Melanocyte of skin (primary cell): ENCODE measurements around the genes DDX47 and HEBP1.

DNA sequence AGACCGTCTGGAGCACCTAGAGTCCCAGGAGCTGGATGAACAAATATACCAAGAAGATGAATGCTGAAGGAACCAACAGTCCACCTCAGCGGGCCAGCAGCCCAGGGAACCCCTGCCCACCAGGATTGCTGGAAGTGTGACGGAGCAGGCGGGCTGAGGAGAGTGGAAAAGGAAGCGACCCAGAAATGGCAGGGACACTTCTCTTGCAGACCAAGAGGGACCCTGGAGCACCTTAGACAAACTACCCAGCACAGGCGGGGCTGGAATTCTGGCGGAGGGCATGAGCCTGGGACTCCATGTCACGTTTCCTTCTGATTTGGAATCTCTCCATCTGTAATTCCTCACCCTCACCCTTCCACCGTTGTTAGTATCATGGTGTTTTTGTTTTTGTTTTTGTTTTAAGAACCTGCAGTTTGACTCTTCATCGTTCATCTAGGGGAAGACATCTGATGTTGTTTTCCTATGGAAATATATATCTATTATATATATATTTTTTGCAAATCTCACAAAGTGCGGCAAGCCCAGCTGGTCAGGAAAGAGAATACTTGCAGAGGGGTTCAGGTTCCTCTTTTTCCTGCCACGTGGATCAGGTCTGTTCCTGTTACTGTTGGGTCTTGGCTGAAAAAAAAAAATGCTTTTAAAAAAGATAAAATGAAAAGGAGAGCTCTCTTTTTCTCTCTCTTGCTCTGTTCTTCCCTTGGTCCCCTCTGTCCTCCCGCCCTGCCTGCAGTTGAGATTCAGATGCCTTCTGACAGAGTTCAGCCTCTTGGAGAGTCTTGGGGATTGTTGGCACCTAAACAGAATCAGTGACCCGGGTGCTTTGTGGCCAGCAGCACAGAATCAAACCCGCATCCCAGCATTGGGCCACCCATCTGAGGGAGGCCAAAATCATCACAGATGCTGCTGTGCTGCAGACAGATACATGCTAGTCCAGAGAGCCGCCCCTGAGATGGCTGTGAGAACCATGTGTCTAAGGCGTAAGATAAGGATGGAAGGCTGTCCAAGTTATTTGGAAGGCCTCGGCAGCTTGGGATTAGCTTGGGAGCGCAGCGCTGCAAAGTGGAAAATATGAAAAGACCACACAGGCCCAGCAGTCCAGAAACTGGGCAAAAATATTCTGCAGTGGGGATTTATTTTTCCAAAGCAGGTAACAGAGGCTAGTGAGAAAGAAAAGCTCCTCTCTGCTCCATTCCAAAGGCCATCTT lies 179.4 kb upstream of the BCL2L14 start:
- CAGE, long polyA plus RNA, 2 experiments = no peak in any of the 2 experiments

DNA sequence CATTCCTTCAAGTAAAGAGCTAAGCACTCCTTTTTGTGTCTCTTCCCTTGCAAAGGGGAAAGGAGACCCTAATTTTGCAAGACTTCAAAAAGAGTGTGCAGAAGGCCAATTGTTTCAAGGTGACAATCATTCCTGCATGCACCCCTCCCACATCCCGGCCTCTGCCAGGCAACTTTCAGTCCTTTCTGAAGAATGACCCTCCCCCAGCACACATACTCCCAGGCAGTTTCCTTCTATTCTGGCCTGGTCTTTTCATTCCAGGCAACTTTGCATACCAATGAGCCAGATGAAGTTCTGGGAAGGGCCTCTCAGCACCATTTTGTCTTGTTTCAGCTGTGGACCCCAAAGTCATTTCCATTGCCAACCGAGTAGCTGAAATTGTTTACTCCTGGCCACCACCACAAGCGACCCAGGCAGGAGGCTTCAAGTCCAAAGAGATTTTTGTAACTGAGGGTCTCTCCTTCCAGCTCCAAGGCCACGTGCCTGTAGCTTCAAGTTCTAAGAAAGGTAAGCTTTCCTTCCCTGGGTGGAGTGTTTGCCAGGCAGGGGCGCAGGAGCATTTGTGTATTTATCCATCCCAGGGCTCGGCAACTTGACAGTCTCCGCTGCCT lies 16.2 kb downstream of the BCL2L14 start:
- CAGE, long polyA plus RNA, 2 experiments = no peak in any of the 2 experiments

DNA sequence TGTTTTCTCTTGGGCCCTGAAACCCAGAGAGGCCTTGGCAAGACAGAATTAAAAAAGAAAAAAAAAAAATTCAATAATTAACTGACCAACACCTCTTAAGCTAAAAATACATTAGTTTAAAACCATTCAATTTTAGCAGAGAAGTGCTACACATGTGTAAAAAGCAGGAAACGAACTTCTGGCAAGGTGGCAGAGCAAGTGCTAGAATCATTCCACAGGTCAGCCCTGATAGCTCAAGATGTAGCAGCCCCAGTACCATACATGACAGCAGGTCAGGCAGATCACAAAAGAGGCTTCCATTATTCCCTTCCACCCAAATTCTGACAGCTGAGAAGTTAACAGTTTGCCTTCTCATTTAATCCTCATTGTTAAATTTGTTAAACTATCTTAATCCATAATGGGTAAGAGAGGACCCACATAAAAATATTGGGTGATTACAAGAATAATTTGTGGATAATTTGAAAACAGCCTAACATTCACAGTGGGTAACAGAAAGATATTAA lies 48.6 kb downstream of the BCL2L14 start:
- CAGE, long polyA plus RNA, 2 experiments = no peak in any of the 2 experiments

DNA sequence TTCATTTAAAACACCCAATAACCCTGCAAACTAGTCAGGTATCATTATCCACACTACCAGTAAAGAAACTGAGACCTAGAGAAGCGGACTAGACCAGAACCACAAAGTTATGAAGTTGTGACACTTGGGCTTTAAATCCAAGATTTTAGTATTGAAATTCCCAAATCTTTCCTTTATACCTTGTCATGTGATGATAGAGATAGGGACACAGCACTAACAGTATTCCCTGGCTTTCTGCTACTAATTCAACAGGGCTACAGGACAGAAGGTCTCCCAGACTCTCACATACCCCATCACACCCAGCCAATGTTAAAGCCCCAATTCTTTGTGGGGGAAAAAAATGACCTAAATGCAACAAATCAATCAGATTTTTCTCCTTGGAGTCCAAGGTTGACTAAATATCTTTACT lies 2.6 kb downstream of the LRP6 start:
- CAGE, long polyA plus RNA, 2 experiments = no peak in any of the 2 experiments

- CAGE, long polyA plus RNA, 2 experiments = no peak in any of the 2 experiments
These were observed 85.7 kb downstream of the DUSP16 start for GRCh38 chr12:12476650-12477686.

GRCh38 chr12:12500317-12500806 lies 62.3 kb downstream of the DUSP16 start:
- CAGE, long polyA plus RNA, 2 experiments = no peak in any of the 2 experiments

DNA sequence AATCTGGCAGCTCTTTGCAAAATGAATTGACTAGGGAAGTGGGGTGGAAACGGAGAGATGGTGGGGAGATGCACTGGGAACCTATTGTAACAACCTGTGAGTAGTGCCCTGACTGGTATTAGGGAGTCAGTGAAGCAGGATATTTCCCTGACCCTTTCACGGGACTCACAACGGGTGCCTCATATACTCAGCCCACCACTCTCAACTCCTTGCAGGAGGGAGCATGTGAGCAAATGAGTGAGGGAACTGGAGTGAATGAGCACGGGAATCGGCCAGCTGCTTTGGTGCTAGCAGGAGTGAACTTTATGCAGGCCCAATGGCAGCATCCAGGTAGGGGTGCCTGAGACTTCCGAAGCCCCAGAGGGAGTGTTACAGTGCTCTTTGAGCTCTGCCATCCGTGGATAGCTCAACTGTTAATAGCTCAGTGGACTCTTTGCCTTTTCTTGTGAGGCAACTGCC lies 12.7 kb downstream of the CREBL2 start:
- CAGE, long polyA plus RNA, 2 experiments = no peak in any of the 2 experiments

GRCh38 chr12:12713972-12715088 lies 2.8 kb upstream of the CDKN1B start:
- CAGE, long polyA plus RNA, 2 experiments = no peak in any of the 2 experiments

DNA sequence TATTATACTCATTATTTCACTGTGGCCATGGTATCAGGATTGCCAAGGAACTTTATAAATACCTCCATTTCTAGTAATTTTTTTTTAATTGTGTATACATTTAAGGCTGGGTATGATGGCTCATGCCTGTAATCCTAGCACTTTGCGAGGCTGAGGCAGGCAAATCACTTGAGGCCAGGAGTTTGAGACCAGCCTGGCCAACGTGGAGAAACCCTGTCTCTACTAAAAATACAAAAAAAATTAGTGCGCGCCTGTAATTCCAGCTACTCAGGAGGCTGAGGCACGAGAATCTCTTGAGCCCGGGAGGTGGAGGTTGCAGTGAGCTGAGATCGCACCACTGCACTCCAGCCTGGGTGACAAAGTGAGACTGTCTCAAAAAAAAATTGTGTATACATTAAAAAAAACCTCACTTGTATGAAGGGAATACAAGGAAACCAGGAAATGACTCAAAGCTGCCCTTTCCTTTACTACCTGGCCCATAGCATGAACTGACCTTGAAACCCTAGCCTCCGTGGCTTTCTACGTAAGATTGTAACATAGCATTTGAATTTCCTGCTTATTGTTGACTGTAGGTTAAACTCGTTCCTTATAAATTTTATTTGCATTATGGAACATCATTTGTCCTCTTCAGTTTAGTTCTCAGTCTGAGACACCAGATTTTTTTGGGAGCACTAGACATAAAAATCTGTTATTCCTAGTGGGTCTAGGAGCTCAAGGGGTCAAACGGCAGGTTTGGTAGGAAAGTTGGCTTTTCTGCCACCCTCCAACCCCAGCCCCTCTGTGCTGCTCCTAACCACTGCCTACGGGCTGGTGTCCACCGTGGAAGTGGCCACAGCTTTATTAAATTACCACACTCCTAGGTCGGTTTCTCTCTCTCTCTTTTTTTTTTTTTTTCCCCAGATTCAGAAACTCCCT lies 9.2 kb upstream of the DDX47 start:
- CAGE, long polyA plus RNA, 2 experiments = no peak in any of the 2 experiments

DNA sequence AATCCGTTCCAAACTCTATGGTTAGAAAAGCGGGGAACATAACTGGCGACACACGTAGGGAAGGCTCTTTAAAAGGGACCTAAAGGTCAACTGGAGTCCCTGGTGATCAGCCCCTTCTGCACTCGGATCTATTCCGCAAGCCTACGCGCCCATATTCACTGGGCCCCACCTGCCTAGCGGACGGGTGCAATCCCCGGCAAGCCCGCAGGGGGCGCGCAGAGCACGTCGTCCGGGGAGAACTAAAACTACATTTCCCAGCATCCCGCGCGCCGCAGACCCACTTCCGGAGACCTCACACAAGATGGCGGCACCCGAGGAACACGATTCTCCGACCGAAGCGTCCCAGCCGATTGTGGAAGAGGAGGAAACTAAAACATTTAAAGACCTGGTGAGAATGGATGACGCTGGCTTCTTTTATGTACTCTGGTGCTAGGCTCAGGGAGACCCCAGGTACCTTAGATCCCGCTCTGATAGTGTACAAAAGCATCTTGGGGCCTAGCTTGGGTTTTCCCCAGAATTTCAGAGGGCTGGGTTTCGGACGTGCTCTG lies at the start of gene DDX47:
Gene DDX47 (plus strand): TSS at position 280 of the 548 bp plus-strand sequence.
- CAGE, long polyA plus RNA, 2 experiments = start-site peak on the plus strand in 2 of 2 experiments, centred at positions 293 to 301 of the sequence, 43 to 290 reads per replicate

DNA sequence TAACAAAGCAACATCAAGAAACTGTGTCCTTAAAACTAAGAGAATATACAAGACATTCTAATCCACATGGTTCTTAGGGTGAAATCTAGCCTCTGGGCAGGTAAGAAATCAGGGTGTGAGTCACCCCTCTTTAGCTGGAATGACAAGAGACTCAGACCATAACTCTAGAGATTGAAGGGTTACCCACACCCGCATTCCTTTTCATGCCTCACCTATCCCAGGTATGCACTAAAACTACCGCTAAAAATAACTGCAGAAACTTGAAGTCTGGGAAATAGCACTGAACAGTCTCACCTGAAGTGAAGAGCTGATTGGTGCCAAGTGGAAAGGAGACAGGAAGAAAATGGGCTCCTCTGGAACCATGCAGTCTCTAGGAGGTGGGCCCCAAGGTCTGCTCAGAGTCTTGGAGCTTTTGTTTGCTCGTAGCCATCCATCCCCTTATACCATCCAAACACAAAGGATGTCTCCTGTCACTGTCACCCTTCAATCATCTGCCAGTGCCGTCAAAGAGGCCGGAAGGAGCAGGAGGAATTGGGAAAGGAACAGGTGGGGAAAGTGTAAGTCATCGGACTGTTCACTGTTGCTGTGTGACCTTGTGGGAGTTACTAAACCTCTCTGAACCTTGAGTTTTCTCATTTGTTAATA lies 22.3 kb downstream of the DDX47 start:
- CAGE, long polyA plus RNA, 2 experiments = no peak in any of the 2 experiments

GRCh38 chr12:12877729-12878190 lies 13.6 kb upstream of the GPRC5A start:
- CAGE, long polyA plus RNA, 2 experiments = no peak in any of the 2 experiments

DNA sequence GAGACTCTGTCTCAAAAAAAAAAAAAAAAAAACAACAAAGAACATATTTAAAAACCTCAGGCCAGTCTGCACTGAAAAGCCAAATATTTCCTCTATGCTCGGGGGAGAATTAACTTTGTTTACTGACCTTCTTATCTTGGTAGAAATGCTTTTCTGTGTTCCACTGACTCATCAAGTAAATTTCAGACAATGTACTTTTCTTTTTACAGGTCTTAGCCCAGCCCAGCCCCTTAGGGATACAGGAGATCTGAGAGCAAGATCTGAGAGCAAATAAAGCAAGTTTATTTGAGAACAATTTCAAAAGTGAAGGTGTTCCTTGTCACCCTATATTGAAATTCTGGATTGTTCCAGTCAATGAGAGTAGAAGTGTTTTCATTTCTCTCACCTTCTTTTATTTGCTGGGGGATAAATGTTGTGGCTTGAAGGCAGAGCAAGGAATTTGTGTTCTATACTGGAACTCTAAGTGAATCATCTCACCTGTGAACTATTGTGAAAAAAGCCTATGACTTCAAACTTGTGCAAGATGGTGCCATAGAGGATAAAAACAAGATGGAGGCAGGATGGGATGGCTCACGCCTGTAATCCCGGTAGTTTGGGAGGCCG lies 7.9 kb upstream of the GPRC5A start:
- CAGE, long polyA plus RNA, 2 experiments = no peak in any of the 2 experiments

GRCh38 chr12:12999992-13000603 lies at the start of gene HEBP1:
Gene HEBP1, minus strand, starts transcription at chr12:13000265.
- CAGE, long polyA plus RNA, 2 experiments = no peak in any of the 2 experiments

GRCh38 chr12:13045832-13046281 lies 1.7 kb downstream of the FAM234B start:
- CAGE, long polyA plus RNA, 2 experiments = no peak in any of the 2 experiments

DNA sequence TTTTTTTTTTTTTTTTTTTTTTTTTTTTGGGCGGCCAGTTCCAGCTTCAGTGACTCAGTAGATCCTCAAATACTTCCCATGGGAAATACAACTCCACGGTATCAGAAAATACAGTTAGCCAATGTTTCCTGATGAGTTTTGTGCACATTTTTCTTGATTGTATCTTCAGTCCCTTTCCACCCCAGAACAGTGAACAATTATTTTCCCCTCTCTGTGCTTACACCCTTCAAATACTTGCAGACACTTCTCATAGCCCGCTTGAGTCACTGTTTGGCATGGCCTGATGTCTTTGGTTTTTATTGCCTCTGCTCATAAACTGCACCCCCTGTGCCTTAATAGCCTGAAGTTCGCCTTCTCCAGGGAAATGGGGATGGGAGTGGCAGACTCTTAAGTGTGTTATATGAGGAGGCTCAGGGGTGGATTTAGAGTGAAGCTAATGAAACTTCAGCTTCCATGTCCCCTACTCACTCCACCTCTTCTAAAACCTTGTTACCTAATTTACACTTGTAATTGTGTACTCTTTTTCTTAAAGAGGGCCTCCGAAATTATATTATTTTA lies 4.9 kb downstream of the GSG1 start:
- CAGE, long polyA plus RNA, 2 experiments = no peak in any of the 2 experiments

DNA sequence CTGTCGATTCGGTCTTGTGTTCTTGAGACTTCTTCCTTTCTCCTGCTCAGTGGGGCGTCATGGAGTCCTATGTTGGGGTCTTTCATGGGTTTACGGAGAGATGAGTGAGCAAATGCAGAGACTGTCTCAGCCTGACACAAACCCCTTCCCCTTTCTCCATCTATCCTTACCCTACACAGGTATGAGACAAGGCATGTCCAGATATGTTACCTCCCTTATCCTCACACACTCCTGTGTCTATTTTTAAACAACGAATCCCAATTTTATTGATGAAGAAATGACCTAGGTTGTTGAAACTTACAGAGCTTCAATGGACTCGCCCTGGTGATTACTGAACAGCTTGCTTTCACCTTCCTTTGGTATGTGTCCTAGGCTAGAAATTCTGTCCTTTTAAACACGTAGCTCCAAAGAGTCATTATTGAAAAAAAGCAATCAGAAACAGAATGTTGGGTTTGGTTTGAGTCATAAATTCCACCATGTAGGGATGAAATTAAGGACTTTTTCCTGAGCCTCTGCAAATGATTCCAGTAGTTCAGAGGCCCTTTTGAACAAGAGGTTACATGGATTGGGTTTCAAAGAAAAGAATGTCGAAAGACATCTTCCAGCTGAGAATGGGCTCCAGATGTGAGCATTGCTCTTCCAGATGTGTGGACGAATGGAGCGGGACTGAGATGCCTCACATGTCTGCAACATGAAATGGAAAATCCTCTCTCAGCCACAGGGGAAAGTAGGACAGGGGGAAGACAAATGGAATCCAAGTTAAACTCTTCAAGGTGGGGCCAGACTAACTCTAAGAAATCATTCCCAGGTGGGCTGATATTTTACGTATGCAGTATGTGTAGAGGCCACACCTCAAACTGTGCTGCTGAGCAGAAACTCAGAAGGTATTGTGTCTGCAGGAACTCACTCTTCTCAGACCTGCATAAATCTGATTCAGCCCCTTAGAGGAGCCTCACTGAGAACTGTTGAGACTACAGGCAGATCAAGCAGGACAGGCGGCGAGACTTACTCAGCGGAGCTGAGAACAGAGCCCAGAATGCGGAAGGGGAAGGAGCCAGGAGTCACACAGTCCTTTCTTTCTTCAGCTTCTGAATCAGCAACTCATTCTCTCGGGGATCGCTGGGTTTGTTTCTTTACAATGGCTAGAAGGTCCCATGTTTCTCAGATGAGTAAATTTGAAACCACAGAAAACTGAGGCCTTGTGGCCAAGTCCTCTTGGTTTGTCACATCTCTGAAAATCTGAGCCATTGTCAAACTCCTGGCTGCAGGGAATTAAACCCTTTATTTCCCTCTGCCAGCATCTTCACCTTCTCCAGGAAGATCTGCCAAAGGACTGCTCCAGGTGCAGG lies 23.4 kb upstream of the EMP1 start:
- CAGE, long polyA plus RNA, 2 experiments = no peak in any of the 2 experiments

GRCh38 chr12:13218014-13219080 lies 21.8 kb downstream of the EMP1 start:
- CAGE, long polyA plus RNA, 2 experiments = no peak in any of the 2 experiments

DNA sequence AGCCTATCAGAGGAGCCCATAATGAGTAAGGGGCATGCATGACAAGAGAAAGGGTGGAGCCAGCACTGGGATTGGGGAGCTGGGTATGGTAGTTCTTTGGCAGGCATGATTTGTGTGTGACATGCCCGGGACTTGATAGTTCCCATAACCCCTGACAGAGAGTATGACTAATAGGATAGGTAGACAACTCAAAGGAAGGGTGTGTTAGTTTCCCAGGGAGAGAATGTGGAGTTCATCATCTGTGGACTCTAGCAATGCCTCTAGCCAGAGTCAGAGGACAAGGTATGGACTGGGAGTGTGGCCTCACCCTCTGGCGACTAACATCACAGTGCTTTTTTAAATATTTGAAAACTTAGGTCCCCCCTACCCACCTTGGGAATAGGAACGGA lies 143.1 kb downstream of the EMP1 start:
- CAGE, long polyA plus RNA, 2 experiments = no peak in any of the 2 experiments

GRCh38 chr12:13376365-13377444 lies 180.2 kb downstream of the EMP1 start:
- CAGE, long polyA plus RNA, 2 experiments = no peak in any of the 2 experiments